ENCODE measurements around a stretch of chr10.

GRCh38 chr10:11182373-11182883 lies 164.8 kb downstream of the CELF2 start:
- PRO-cap: no peak

DNA sequence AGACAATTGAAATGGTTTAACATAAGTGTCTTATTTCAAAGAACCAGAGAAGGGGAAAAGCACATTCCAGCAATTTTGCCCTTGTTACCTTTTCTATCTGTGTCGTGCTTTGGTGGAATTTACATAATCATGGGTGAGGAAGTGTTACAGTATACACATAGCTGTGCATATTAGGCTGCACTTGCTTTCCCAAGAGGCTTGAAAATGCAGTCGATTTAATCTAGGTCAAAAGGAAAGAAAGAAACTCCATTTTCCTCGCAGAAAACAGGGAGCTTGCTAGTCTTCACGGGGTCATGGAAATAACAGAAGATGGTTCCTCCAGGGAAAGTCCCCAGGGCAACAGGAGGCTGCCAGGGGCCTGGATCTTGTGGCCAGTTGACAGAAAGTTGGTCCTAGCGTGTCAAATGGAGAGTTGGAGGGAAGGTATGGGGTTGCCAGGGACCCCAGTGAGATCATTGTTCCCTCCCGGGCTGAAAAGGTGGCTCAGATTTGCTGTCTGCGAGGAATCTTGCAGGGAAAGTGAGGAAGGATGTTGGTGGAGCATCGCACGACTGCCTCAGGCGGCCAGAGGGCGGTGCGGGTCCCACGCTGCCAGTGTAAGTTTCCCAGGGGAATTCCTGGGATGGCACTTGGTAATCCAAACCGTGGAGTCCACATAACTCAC lies 189.5 kb downstream of the CELF2 start:
- PRO-cap: no peak

DNA sequence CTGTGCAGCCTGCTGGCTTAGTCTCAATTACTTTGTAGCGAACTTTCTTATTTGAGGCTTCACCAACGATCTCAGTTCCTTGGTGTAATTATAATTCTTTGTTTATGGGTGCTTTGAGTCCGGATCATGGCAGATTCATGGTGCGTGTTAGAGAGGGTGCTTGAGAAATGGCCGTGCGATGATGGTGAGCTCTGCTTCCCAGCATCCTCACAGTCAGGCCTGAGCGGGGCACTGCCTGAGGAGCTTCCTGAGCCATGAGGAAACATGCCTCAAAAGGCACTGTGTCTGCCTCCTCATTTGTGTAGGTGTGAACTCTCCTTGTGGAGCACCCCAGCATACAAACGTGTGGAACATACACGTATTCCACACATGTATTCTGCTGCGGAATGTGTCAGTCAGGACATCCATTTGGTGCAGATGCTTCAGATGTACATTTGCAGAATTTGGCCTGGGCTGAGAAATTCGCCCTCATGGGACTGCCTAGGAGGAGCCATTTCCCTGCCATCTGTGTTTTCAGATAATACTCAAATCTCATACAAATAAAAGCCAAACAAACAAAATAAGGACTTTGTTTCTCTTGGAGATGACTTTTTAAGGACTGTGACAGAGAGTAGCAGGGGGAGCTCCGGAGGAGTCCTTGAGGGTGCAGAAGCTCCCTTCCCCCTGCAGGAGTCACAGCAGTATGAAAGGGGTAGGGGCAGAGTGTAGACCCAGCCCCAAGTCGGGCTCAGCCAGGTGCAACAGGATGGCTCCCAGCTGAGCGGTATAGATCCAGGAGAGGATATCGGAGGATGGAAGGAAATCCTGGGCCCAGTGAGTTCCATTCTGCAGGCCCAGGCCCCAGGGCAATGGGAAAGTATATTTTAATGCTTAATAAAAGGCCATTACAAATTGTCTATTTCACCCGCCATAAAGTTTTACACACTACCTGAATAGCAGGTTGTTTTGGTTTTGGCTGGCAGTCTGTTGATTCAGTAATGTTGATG lies 205.6 kb downstream of the CELF2 start:
- PRO-cap: no peak

DNA sequence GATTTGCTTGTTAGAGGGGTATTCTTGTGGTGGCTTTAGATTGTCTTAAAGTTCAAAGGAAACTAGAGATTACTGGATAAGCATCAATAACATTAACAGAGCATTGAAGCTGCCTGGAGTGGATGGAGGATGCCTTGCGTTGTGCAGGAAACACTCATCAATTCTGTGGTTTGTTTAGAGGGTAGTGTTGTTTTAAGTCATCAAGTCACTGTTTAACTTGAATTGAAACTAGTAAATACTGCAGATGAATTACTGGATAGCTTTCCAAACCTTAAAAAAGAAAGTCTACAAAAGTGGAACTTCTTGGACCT lies 218.6 kb downstream of the CELF2 start:
- PRO-cap: no peak

DNA sequence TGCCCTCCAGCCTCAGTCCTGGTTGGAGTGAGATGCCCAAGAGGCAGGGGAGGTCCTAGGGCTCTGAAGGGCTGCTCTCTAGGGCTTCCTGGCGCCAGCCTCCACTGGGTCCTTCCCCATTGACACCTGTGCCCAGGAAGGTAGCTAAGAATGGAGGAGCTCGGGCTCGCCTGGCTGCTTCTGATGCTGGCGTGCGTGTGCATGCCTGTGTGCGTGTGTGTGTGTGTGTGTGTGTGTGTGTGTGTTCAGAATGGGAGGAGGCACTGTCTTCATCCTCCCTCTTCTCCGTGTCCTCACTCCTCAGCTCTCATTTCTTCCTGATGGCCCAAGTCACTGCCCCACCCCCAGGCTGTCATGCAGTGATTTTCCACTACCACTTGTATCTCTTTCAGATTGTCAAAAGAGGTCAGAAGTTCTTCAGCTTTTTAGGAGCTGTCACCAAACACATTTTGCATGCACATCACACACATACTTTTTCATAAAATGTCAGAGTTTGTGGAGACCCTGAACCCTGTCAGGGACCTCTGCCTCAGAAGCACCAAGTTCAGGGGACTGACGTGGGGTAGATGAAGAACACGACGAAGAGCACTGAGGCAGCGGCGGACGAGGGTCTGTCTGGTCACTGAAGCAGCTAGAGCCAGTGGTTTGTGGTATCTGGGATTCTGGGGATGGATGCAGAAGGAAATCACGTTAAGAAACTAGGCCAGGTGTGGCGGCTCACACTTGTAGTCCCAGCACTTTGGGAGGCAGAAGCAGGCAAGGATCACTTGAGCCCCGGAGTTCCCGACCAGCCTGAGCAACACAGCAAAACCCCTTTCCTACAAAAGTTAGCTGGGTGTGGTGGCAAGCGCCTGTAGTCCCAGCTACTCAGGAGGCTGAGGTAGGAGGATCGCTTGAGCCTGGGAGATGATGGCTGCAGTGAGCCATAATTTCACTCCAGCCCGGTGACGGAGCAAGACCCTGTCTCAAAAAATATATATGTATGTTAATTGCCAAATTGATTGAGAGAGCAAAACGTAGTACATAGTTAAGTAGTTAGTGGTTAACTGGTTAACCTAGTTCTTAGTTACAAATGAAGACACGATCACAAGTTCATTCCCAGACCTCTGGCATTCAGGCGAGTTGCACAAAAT lies 263.5 kb downstream of the CELF2 start:
- PRO-cap: no peak

- PRO-cap: no peak
These were observed 276.4 kb downstream of the USP6NL start for GRCh38 chr10:11334744-11335791.

DNA sequence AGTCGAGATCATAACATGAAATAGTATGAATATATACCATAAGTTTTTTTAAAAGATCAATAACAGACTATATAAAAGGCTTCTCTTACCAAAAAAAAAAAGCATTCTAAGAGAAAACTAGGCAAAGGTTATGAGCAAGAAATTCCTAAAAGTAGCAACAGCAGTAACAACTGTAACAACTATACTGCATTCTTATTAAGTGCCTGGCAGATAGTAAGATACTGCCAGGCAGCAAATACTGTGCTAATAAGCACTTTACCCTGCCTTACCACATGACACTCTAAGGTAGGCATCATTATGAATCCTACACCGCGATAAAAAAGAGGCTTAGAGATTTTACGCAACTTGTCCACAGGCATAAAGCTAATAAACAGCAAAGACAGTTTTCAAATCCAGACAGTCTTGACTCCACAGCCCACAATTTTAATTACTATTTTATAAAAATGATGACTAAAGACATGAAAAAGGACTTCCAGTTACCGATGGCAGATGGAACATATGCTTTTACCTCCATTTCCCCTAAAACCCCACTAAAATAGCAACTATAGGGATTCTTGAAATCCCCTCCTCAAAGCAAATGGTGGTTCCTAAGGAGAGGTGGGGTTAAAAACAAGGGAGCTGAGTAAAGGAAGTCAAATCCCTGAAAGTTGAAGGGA lies 83.1 kb downstream of the USP6NL start:
- PRO-cap: no peak

DNA sequence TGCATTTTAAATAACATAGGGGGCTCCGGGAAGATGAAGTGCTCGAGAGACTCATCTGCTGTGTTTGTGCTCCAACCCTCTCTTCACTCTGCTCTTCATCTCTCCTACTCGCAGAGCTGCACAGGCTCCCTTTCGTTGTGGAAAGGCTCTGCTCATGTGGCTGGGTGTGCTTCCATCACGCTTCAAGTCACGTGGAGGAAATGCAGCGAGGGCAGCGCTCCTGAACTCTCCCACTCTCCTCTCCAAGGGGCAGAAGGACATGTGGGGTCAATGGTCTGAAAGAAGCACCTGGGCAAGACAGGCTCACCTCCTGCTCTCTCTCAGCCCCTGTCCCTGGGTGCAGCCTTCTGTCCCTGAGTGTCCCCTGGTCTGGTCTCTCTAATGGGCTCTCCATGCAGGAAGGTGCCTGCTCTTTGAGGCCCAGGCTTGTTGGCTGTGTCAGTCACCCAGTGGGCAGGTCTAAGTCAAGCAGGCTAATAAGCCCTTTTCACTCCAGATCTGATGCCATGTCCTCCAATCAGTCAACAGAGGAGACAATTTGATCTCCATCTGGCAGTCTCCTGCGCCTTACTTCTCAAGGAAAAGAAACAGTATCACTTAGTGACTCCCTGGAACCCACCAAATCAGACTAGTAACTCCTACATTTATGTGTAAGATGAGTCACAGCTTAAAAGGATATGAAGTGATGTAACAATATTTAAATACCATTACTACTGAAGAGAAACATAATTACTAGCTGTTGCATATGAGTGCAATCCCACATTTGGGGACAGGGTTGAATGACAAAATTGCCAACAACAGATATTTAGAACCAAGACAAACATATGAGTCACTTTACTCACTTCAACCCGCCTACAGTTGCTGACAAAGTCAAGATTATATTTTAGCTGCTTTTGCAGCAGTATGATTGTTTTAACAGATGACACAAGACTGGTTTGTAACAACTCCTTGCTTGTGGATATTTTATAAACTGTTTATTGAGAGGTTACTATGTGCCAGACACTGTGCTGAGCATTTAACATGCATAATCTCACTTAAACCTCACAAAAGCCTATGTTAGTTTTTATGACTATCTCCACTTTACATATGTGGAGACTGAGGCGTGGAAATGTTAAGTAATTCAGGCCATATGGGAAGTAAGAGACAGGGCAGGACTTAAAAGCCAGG lies 72.2 kb downstream of the USP6NL start:
- PRO-cap: no peak

DNA sequence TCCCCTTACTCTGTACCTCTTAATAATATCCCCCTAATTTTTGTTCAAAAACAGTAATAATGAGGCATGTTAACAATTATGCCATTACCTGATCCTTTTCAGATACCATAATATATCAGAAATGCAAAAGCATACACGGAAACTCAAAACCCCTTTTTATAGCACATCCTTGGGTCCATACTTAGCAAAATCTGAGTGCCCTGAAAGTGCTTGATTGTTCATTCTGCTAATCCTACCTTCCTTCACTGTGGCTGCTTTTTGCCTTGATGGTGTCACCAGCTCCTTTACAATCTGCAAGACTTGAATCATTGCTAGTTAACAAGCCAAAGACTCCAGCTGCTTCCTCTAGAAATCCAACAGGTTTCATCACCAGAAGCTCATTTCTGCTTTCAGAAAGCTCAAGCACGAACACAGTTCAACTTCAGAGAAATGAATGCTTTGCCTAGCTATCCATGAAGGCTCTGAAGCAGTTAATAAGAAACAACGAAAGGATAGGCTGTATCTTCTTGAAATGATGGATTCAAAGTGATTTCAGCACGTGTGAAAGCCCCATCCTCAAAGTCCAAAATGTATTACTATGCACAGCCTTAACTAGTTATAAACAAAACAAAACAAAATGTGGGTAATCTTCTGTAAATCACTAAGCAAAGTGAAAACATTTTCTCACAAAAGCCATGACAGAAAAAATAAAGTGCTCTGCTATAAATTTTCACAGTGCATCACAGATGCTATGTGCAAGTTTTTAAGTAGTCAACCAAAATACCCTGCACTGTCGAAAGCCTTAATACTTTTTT lies 37.9 kb downstream of the USP6NL start:
- PRO-cap: no peak

DNA sequence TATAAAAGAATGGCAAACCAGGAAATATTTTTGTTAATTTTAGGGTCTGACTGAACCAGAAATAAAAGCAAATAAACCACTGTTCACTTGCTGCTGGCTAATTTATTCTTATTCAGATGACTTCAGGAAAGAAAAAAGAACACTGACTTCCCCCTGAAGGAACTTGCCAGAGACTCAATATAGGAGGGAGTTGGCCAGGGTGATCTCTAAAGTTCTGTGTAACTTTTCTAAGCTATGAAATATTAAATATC lies 1.2 kb downstream of the USP6NL start:
- PRO-cap: no peak

GRCh38 chr10:11684630-11685712 lies 57.2 kb upstream of the ECHDC3 start:
- PRO-cap: unidirectional peak, plus-strand start at chr10:11685007

DNA sequence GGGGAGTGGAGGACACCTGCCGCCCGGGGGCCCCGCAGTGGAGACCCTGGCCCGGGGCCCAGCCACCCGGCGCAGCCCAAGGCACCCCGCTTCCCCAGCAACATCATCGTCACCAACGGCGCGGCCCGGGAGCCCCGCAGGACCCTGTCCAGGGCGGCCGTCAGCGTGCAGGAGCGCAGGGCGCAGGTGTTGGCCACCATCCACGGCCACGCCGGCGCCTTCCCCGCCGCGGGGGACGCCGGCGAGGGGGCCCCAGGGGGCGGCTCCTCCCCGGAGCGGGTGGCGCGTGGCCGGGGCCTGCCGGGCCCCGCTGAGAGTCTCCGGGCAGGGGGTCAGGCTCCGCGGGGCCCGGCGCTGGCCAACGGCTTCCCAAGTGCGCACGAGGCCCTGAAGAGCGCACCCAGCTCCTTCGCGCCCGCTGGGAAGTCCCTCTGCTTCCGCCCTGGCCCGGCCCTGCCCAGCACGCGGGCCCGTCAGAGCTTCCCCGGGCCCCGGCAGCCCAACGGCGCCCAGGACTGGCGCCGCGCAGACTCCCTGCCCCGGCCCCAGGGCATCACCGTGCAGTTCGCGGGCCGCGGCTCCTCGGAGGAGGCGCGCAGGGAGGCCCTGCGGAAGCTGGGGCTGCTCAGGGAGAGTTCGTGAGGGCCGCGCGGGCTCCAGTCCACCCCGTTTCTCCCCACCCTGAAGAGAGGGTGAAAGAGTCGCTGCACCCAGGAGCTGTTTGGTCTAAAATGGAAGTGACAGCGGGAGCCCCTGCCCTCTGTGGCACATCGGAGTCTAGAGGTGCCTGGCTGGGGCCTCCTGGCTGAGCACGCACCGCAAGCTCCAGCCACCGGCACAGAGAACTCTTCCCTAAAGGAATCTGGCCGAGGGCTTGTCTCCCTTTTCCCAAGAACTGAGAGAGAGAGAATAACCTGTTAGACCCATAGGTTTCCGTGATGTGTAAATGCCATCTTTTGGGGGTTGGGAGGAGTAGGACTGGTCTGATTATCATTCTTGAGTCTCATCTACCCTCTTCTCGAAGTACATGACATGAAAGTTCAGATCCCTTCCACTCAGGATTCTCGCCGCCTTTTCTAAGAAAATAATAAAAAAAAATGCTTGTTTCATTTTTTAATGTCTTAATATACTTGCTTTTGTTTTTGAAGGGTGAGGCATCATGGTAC lies 47.0 kb downstream of the PROSER2 start:
- PRO-cap: bidirectional peak, plus-strand start at position 563 of the sequence, minus-strand start at position 420 of the sequence

GRCh38 chr10:11881956-11882457 lies 58.9 kb downstream of the PROSER2 start:
- PRO-cap: no peak

GRCh38 chr10:12181138-12181952 lies 14.3 kb downstream of the NUDT5 start:
- PRO-cap: no peak

DNA sequence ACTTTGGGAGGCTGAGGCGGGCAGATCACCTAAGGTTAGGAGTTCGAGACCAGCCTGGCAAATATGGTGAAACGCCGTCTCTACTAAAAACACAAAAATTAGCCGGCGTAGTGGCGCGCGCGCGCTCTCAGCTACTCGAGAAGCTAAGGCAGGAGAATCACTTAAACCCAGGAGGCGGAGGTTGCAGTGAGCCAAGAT lies 876 bp downstream of the NUDT5 start:
- PRO-cap: no peak

DNA sequence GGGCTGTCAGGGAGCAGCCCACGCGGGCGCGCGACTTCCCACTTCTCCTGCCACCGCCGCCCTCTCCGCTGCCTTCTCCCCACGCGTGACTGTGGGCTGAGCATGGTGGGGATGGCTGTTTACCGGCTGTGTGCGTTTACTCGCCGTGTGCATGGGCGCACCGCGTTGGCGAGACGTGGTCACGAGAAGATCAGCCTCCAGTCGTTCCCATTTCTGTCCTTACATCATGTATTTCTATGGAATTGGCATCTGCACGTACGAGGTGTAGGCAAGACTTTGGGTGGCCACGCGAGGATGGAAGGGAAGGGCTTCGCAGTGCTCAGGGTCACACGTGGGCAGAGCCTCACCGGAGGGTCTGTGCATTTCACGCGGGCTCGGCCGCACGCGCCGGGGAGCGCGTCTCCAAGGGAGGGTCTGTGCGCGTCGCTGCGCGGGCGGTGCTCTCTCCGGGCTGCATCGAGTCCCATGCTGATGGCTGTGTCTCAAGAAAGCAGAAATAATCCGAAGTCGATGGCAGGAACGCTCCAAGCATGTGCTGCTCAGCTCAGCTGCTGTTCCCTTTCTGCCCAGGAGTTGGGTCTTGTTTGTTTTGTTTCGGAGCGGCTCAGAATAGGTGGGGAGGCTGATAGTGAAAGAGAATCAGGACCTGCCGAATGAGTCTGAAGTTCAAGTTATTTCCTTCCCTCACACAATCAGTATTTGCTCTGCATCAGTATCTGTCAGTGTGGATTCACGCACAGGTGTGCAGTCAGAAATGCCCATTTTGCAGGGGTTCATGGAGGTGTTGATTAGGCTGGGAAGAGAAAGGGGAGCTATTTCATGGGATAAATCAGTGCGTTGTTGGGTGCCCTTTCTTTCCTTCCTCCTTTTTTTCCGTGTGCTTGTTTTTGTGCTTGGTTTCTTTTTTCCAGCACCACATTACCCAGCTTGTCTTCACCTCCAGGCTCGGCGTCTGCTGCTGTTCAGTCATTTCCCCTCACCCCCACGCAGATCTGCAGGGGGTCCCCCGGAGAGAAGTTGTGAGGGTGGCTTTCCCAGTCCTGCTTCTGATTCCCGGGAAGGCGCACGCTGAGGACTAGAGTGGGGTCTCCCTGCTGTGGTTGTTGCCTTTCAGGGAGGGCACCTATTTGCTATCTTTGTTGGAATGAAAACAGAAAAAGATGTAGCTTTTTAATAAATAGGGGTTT lies 1.2 kb downstream of the CAMK1D start:
- PRO-cap: unidirectional peak, minus-strand start at position 93 of the sequence; bidirectional peak, plus-strand start at position 712 of the sequence, minus-strand start at position 564 of the sequence

DNA sequence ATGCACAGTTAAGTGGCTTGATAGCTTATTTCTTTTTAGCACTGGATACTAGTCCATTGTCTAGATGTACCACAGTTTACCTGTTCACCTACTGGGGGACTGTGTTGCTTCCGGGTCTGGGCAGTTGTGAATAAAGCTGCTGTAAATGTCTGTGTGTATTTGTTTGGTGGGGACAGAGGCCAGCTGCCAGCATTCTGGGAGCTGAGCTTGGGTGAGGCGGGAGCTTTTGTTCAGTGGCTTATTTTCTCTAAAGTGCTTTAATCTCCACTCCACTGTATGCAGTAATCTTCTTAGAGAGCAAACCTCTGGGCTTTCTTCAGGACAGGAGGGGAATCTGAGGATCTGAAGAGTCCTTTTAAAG lies 279.6 kb downstream of the CAMK1D start:
- PRO-cap: no peak

- PRO-cap: unidirectional peak, minus-strand start at chr10:12707581
These were observed 294.1 kb downstream of the CCDC3 start for GRCh38 chr10:12707268-12708051.

GRCh38 chr10:12769519-12770153 lies 231.9 kb downstream of the CCDC3 start:
- PRO-cap: no peak

- PRO-cap: no peak
These were observed 193.5 kb downstream of the CCDC3 start for GRCh38 chr10:12807981-12808441.